Tongue (tissue), 2 donors: ENCODE measurements around the genes ZNF474 and SNX24.

- RAMPAGE, long total RNA: no peak
These were observed 10.9 kb downstream of the ATG12 start for GRCh38 chr5:115830304-115831029.

GRCh38 chr5:115834125-115834662 is 7.2 kb downstream of the ATG12 start:
- RAMPAGE, long total RNA: no peak

- RAMPAGE, long total RNA: no peak
These were observed 1.9 kb downstream of the AP3S1 start for GRCh38 chr5:115843692-115844057.

GRCh38 chr5:115956504-115956847 is 5.8 kb upstream of the LVRN start:
- RAMPAGE, long total RNA: no peak

GRCh38 chr5:116361138-116361980 is 213.3 kb downstream of the SEMA6A start:
- RAMPAGE, long total RNA: no peak

DNA sequence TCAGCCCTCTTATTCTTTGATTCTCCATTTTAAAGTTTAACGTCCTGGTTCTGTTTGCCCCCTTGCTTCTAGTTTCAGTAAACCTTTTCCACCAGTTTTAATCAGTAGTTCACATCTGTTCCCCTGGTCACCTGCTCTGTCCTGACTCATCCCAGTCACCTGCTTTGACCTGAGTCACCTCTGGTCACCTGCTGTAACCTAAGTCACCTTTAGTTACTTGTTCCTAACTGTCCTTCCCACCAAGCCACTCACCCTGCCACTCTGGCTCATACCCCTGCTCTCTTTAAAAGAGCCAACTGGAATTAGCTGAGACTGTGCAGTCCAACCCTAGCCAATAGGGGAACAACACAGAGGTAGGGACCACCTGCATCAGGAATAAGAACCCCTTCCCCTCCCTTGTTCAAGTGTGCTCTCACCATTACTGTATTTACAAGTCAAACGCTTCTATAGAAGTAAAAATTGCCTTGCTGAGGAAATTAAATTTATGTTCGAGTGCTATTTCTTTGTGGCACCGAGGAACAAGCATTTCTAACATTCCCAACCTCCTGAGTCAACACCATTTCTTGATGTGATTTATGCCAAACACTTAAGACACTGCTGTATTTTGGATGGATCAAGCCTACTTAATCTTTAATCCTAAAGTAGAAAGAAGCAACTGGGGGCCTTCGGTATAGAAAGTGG is 42.8 kb downstream of the SEMA6A start:
- RAMPAGE, long total RNA: no peak

GRCh38 chr5:116573593-116573755 is 1.1 kb downstream of the SEMA6A start:
- RAMPAGE, long total RNA: no peak

DNA sequence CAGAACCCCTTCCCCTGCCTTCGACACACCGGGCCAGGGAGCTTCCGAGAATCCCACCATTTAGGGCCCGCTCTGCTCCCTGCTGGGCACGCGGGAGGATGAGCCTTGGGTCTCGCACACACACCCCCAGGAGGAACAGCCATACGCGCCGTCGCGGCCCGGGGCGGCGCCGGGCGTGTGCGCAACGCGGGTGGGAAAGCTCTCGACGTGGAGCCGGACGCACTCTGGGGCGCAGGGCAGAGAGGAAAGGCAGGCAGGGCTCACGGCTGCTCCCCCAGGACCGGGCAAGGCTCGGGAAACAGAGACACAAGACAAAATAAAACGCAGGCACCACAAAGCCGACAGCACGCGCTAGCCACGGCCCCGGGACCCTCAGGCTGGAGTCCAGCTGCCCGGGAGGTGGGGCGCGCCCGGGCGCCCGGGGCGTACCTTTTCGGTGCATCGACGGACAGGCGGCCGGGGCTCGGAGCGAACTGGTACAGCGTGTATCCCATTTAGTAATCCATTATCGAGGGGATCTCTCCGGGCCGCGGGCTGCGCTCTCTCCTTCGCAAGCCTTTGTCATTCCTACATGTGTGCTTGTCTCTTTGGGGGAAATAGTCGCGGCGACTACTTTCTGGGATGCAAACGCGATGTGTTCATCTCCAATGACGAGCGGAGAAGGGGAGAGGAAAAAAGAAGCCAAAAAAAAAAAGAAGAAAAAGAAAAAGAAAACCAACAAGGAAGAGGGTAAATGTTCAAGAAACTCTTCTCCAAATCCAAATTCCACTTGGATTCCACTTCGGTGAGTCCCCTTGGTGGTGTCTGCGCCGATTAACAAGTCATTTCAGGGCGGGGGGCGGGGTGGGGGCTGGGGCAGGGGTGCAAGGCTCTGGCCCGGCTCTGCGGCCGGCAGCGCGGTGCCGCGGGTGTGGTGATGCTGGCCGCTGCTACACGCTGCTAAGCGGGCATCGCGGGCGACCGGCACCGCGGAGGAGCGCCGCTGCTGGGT is 572 bp downstream of the SEMA6A start:
- RAMPAGE, long total RNA: no peak

DNA sequence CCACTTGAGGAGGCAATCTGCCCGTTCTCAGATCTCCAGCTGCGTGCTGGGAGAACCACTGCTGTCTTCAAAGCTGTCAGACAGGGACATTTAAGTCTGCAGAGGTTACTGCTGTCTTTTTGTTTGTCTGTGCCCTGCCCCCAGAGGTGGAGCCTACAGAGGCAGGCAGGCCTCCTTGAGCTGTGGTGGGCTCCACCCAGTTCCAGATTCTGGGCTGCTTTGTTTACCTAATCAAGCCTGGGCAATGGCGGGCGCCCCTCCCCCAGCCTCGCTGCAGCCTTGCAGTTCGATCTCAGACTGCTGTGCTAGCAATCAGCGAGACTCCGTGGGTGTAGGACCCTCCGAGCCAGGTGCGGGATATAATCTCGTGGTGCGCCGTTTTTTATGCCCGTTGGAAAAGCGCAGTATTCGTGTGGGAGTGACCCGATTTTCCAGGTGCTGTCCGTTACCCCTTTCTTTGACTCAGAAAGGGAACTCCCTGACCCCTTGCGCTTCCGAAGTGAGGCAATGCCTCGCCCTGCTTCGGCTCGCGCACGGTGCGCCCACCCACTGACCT is 958.4 kb upstream of the SEMA6A start:
- RAMPAGE, long total RNA: no peak

GRCh38 chr5:118837383-118838279 is 150.7 kb downstream of the DTWD2 start:
- RAMPAGE, long total RNA: no peak

DNA sequence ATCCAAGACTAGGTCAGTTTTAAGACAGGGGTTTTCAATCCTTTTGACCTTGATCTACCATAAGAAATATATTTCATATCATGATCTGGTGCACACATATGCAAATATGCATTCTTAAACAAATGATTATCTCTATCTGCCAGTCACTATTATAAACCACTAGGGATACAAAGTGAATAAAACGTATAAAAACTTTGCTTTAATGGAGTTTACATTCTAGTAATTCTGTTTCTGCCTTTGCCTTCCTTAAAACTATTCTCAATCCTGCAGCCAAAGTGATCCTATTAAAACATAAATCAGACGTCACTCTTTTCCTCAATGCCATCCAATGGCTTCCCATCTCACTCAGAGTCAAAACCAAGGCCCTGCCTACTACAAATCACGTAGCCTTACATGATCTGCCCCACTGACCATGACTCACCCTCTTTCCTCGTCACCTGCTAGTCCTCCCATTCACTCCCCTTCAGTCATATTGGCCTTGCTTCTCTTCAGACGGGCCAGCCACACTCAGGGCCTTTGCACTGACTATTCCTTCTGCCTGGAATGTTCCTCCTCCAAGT is 39.1 kb upstream of the DMXL1 start:
- RAMPAGE, long total RNA: no peak

DNA sequence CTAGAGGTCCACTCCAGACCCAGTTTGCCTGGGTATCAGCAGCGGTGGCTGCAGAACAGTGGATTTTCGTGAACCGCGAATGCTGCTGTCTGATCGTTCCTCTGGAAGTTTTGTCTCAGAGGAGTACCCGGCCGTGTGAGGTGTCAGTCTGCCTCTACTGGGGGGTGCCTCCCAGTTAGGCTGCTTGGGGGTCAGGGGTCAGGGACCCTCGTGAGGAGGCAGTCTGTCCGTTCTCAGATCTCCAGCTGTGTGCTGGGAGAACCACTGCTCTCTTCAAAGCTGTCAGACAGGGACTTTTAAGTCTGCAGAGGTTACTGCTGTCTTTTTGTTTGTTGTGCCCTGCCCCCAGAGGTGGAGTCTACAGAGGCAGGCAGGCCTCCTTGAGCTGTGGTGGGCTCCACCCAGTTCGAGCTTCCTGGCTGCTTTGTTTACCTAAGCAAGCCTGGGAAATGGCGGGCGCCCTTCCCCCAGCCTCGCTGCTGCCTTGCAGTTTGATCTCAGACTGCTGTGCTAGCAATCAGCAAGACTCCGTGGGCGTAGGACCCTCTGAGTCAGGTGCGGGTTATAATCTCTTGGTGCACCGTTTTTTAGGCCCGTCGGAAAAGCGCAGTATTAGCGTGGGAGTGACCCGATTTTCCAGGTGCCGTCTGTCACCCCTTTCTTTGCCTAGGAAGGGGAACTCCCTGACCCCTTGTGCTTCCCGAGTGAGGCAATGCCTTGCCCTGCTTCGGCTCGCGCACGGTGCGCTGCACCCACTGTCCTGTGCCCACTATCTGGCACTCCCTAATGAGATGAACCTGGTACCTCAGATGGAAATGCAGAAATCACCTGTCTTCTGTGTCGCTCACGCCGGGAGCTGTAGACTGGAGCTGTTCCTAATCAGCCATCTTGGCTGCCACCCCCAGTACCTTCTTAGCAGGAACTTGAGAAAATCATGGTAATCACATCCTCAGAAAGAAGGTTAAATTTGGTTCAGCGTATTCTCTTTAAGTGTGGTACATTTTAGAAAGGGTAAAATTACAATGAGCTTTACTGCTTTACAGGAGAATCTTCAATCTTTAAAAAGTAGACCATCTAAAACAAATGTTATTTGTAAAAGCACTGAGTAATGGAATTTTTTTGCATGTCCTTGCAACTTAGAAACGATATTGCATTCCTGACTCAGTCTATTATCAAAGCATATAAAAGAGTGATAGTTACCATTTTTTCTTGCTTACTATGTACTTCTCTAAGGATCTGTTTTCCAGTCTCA is 56.0 kb upstream of the TNFAIP8 start:
- RAMPAGE, long total RNA: no peak

DNA sequence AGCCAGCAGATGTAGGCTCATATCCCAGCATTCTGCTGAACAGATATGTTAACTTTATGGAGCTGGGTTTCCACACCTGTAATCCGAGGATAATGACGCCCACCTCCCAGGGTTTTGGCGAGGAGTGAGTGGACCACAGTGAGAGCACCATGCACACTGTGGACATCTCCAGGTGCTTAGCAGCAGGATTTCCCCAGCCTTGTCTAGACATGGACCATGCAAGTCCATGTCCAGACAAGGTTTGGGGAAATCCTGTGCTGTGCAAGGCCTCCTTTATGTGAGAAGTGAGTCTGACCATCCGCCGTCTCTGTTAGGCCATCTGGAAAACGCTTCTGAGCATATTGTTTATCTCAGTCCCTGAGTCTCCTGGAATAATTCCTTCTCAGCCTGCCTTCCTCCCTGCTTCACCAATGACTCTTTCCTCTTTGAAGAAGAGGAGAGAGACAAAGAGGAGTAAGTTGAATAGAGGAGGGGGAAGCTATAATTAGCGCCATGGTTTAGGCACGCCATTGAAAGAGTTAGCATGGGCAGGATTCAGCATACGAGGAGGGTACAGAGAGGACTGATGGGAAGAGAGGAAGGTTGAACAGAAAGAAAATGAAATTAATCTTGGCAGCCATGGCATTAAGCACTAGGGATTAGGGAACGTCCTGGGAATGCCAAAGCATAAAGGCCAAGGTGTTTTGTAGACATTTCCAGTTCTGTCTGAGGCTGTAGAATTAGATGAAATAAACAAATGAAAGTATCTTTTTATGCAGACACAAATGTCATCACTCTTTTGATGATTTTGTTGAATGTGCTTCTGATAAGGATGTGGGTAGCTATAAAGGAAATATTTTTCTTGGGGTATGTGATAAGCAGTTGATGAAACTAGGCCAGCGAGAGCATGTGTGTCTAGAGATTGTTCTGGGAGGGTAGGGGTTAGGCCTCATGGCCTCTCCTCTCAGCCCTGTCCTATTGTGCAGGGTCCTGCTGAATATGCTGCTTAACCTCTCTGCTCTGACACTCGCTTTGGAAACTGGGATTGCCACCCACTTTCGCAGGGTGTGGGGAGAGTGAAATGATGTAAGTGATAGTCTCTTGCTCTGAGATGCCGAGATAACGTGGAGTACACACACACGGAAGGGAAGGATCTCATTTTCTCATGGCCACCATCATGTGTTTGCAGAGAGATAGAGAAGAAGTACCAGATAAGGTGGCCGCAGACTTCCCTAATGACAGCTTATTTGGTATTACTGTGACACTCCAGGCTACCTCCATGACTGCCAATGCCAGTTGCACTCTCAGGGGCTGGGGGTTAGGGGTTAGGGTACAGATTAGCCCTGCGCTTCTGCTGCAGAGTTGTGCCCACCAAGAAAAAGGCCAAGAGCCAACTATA is 25.7 kb upstream of the TNFAIP8 start:
- RAMPAGE, long total RNA: no peak

DNA sequence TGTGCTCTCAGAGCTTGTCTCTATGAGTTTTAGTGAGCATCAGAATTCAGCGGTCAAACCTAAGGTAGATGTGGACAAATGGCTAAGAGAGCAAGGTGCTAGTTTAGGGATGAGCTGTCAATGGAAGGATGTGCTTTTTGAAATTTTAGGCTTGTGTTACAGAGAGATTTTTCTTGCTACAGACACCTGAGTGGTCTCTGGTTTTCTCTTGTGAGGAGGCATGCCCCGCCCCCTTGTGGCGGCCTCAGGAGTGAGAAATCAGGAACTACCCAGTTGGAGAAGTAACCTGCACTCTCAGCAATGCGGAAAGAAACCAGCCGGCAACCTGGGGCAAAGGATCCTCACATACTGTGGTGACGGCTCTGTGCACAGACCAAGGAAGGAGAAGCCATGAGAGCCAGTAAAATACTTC is 16.9 kb upstream of the HSD17B4 start:
- RAMPAGE, long total RNA: no peak

GRCh38 chr5:122129255-122129889 is at the start of gene ZNF474:
ZNF474 (plus strand) TSS chr5:122129546.
- RAMPAGE, long total RNA: no peak

DNA sequence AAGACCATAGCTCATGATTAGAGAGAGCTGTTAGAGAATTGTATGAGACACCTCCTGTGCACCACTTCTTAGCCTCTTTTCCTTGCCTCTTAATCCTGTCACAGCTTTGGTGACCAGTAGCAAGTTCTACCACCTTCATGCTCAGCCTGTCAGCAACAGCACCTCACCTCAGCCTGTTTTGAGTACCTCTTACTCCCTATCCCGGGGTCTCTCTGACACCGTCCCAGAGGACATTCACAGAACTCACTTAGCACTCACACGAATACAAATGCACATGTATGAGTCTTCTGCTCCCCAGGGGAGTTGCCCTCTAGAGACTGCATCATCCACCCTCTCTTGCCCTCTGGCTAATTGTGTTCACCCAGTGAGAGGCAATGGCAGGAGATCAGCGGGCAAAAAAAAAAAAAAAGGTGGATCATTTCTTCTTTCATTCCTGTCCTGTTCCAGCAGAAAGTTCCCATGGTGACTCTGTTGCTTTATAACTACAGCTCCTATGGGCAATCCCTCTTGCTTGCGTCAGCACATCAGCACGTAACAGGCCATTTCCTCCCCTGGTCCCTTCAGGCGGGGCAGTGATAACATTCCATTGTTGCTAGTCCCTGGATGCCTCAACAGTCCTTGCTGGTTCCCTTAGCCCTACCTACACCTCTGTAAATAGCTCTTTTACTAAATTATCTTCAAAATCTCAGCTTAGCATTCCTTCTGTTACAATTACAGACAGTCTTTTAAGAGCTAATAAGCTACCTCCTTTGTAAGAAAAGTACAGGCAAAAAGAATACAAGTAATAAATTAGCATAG is 23.5 kb upstream of the SNX2 start:
- RAMPAGE, long total RNA: no peak

DNA sequence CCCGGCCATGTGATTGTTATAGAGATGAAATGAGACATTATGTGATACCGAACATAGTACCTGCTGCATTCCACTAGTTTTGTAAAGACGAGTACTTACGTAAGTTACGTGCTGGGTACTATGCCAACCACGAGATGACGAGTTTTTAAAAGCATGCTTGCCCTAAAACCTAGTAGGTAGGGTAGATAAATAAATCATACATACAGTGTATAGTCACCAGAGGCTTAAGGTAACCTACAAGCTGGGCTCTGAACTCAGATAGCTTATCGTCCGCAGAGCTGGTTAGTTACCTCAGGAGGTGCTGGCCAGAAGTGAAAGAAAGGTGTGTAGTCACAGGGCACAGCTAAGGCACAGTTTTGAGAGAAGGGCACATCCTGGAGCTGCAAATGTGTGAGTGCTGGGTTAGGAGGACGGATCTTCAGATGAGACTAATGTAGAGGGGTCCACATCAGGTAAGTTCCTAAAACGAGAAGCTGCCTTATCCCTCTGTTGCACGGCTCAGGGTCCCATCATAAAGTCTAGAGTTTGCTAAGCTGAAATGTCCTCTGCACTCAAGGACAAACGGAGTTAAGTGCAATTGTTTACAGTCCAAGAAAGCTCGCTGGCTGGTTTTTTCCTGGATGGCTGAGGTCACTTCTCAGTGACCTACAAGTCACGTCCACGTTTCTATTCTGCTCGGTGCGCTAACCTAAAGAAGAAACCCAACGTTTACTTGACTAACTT is 1.2 kb upstream of the SNX24 start:
- RAMPAGE, long total RNA: no peak

DNA sequence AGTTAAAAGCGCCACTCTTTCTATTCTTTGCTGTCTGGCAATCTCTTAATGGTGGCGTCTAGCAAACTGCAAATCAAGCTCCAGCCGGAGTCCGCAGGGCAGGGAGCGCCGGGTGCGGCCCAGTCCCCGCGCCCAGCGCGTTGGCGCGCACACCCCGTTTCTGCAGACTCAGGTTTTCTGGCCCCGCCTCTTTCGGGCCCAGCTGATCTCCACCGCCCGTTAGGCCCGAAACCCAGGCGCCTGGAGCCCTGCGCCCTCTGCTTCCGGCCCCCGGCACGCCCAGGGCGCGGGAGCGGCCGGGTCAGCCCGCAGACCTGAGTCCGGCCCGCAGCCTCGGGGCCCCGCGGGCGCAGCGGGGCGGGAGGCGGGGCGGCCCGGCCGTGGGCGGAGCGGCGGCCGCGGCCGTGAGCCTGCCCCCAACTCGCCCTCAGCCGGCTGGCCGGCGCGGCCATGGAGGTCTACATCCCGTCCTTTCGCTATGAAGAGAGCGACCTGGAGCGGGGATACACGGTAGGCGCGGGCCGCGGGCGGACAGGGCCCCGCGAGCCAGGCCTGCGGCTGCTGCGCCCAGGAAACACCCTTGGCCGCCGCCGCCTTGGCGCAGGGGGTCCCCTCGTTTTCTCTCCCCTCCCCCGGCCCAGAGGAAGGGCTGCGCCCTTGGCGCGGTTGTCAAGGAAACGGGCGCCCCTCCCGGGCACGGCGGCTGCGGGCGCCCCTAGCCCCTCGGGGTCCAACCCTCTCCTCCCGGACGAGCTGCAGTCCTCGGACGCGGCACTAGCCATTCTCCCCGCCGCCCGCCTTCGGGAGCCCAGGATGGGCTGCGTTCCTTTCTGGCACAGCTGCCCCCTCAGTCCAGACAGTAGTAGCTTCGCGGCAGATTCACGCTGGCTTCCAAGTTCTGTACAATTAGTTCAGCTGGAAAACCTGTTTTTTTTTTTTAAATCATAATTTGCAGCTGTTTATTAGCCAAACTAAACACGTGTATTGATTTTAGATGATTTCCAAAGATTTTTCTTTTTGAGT is at the start of gene SNX24:
TSS of gene SNX24 (plus strand) at position 430 of the 1,023 bp plus-strand sequence.
- RAMPAGE, long total RNA: no peak

DNA sequence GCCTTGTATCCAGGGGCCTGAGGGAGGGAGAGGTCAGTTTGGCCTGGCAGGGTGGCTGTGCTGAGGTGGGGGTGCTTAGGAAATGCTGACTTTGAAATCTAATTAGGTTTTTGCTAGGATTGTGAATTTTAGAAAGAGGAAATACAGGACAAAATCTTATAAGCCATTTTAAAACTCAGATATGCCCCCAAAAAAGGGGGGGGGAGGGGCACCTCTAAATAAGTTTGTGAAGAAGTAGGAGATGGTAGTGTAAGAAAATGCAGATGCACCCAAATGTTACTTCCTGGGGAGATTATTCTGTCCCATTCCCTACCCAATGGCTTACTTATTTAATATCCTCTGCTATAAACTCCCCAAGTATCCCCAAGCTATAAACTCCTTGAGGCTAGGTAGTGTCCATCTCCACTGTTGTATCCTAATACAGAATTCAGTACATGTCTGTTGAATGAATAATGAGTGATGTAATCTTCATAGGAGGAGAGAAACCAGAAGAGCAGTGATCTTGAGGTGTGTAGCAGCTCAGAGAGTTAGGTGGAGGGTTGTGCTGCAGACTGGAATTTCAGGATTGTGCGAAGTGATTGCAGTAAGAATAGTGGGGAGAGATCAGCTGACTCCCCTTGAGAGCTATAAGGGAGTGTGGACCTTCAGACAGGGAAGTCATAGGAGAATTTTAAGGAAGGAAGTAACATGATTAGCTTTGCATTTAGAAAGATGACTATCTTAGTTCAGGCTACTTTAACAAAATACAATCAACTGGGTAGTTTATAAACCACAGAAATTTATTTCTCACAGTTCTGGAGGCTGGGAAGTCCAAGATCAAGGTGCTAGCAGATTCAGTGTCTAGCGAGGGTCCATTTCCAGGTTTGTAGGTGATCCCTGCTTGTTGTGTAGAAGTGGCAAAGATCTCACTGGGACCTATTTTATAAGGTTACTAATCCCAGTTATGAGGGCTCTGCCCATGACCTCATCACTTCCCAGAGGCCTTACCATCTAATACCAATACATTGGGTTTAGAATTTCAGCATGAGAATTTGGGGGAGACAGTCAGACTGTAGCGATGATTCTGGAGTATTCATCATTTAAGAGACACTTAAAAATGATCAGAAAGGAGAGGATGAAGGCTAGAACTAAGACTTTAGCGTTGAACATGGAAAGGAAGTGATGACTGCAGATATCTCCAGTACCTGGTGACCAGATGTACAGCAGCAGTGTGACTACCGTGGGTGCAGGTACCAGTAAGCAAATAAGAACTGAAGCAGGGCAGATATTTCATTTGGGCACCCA is 4.4 kb downstream of the SNX24 start:
- RAMPAGE, long total RNA: no peak

DNA sequence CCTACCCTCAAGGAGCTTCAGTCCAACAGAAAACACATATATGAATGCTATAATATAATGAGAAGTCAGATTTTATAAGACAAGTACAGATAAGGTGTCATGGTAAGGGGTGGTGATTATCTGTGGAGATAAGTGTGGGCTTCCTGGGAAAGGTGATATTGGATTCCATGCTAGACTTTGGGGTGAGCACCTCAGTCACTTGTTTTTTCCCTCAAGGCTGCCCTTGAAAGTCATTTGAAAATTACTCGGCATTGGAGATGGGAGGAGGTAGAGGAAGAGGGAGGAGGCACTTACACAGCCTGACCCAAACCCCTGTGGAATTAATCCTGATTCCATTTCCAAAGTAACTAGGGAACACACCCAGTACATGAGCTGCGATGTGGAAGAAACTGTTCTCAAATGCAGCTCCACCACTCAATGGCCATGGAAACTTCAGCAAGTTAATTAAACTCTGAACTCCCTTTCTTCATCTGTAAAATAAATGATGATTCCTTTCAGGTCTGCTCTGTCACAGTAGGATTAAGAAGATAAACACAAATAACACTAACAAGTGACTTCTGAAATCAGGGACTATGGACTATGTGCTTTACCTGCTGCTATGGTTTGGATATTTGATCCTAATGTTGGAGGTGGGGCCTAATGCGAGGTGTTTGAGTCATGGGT is 3.7 kb downstream of the PPIC start:
- RAMPAGE, long total RNA: no peak